ENCODE measurements around a stretch of chr13.

GRCh38 chr13:24260553-24261593 lies 48.5 kb upstream of the C1QTNF9 start:
- PRO-cap, 2 experiments = no peak in any of the 2 experiments

DNA sequence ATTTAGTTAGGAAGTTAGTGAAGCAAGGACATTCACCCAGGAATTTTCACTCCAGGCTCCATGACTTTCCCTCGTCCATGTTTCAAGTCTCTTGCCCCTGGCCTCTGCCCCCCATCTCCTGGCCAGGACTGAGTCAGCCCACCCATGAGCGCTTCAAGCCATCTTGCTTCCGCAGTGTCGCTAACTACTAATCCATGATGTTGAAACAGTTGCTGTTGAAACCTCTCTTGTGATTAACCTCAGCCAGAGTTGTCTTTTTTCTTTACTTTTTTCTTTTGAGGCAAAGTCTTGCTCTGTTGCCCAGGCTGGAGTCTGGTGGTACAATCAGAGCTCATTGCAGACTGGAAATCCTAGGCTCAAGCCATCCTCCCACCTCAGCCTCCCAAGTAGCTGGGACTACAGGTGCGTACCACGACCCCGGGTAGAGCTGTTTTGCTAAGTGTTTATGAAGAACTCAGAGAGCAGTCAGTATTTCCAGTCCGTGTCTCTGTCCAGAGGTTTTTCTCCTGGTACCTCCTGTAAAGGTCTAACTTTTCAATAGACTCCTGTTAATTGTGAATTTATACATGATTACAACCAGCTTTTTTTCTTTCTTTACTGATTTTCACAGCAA lies 29.5 kb upstream of the C1QTNF9 start:
- PRO-cap, 2 experiments = no peak in any of the 2 experiments

DNA sequence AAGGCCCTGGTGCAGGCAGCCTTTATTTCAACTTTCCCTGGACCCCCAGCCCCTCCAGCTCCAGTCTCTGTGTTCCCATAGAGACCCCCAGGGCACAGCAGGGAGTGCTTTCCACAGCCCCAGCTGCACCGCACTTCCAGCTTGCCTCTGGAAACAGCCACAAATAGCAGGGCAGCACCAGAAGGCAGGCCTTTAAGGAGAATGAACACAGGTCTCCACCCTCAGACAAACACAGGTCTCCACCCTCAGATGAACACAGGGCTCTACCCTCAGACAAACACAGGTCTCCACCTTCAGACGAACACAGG lies 51.6 kb downstream of the C1QTNF9 start:
- PRO-cap, 2 experiments = no peak in any of the 2 experiments

DNA sequence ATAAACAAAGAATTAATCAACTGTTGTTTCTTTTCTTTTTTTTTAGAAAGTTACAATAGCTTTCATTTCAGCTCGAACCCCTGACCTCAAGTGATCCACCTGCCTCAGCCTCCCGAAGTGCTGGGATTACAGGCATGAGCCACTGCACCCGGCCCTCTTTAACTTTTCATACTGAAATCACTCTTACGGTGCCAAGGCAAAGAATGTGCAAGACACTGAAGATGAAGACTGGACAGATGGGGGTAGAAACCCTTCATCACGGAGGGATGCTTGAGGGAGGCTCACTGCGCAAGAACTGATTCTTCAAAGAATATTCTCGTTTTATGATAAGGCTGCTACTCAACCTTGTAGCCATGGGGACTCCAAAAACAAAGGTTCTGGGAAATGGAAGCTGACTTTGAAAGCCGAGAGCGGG lies 43.1 kb downstream of the PARP4 start:
- PRO-cap, 2 experiments = no peak in any of the 2 experiments

DNA sequence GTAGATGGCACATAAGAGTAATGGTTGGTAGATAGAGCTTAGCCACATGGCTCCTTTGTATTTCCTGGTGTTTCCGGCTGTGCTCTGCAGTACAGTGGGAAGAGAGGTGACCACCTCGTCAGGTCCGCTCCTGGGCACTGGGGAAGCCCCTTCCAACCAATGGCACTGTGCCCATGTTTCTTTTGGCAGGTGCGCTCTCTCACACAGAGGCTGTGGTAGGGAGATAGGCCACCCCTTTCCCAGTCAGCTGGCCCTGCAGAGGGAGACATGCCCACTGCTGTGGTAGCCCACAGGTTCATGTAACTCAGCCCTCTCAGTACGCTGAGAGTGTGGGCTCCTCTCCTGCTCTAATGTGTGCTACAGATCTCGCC lies 74.2 kb upstream of the ATP12A start:
- PRO-cap, 2 experiments = no peak in any of the 2 experiments

DNA sequence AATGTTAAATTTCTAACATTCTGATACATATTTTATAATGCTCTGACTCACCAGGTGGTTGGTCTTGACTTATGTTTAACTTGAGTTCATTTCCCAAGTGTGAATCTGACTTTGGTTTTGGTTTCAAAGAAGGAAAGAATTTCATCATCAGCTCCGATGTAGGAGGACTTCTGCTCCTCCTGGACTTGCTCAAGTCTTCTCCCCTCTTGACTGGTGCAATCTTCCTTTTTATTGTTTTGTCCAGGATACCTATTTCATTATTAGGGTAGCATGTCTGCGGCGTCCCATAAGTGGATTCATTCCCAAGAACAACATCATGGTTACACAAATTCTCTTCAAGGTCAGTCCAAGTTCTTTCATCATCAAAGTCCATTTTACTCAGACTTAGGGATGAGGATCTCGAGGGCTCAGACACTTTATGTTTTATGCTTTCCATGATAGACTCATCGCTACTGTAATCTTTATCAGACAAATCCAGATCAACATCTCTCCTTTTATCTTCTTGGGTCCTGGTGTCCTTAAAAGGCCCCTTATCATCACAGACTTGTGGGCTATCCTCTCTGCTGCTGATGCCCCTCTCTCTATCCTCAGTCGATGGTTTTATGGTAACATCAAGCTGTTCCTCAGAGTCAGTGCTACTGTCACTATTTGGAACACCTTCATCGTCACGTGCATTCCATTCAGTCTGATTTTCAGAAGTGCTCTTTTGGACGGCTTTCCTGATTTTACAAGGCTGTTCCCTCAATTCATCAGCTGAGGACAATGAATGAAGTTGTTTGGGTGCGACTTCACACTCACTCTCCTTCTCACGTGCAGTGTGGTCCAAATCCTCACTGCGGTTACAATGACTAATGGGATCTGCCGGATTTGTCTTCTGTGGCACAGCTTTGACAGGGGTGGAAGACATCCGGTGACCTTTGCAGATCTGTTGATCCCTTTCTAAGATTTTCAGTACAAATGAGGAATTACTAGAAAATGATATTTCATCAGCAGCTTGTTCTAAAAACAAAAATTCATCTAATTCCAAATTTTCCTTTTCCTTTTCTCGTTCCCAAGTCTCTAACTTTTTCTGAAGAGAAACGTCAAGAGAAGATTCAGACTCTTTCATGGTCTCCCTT lies 17.0 kb downstream of the CENPJ start:
- PRO-cap, 2 experiments = no peak in any of the 2 experiments

DNA sequence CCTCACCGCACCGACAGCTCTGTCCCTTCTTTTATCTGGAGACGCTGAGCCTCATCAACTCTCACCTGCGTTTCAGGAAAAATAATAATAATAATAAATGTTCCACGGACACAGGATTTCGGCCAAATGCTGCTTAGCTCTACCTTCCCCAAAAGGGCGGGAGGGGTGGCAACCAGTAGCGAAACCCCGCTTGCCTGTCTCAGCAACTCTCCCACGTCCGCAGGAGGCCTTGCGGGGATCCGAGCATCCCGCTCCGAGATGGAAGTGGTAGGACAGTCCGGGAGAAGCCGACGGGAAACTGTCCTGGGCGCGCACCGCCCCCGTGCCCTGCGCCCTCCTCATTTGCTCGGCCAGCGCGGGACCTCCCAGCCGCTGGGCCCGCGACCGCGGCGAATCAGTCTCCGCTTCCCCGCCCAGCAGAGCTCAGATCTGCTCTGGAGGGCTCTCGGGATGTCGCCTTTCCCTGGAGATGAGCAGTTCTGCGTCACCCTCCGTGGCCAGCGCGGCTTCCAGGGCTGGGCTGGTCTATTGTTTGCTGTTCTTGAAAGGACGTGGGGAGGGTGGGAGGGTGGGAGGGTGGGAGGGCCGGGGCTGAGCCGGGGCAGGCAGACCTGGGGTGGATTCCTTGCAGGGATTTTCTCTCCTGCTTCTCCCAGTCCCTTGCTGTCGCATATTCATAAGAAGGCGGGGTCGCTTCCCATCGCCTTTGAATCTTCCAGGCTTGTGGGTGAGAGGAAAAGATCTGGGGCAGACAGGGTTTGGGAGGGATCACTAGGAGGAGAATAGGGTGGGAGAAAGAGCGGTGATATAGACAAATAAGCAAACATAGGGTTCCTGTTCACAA lies 48.8 kb upstream of the PABPC3 start:
- PRO-cap, 2 experiments = no peak in any of the 2 experiments

GRCh38 chr13:25169422-25170126 lies 2.5 kb downstream of the AMER2 start:
- PRO-cap, 2 experiments = no peak in any of the 2 experiments

- PRO-cap, 2 experiments = no peak in any of the 2 experiments
These were observed 10.4 kb downstream of the NUP58 start for GRCh38 chr13:25311621-25312460.

DNA sequence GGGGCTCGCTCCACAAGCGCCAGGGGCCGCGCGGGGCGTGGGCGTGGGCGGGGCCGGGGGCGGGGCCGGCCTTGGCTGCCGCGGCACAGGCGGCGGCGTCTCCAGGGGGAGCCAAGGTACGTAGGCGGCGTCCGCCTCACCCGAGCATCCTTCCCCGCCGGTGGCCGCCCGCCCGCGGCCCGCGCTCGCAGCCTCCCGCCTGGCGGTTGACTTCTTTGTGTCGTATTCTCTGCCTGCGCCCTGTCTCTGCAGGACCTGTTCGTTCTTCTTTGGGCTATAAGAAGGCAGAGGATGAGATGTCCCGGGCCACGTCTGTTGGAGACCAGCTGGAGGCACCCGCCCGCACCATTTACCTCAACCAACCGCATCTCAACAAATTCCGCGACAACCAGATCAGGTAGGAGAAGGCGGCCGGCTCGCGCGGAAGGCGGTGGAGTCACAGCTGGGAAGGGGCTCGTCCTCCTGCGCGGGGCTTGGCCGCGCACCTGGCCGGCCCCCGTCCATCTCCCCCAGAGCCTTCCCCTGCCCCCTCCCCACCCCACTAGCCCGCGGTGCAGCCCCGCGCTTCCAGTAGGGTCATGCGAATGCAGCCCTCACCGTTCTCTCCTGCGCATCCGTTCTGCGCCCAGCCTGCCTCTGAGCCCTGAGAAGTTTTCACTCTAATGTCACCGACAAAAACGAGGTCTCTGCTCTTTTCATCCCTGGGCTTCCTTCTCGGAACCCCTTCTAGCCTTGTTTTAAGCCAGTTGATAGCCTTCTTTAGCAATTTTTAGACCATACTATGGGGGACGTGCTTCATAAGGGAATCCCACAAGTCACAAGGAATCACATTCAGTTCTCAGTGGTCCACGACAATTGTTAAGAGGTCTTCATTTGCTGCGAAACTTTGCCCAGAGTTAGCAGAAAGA lies 97.2 kb downstream of the ATP8A2 start:
- PRO-cap, 2 experiments = no peak in any of the 2 experiments

- PRO-cap, 2 experiments = no peak in any of the 2 experiments
These were observed 27.2 kb downstream of the SHISA2 start for GRCh38 chr13:26024412-26025256.

DNA sequence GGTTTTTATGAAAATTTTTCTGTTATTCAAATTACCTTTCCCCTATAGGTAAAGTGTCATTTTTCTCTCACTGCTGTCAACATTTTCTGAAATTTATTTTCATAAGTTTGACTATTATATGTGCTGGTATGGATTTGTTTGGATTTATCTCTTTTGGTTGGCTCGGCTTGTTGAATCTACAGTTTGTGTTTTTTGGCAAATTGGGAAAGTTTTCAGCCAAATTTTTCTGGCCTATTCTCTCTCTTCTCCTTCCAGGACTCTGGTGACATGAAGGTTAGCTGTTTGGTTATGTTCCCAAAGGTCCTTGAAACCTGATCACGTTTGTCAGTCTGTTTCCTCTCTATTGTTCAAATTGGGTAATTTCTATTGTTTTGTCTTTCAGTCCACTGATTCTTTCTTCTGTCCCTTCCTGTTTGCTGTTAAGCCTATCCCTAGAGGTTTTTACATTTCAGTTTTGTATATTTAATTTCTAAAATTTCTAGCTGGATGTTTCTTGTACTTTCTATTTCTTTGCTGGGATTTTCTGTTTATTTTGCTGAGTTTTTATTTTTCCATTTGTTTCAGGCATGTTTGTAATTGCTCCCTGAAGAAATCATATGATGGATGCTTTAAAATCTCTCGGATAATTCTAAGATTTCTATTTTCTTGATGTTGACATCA lies 81.5 kb upstream of the SHISA2 start:
- PRO-cap, 2 experiments = no peak in any of the 2 experiments

- PRO-cap, 2 experiments = peak in 2 of 2 experiments; most common plus-strand start chr13:26465761 (in 2); most common minus-strand start chr13:26465635 (in 1)
These were observed 91.9 kb upstream of the WASF3 start for GRCh38 chr13:26465510-26466034.

DNA sequence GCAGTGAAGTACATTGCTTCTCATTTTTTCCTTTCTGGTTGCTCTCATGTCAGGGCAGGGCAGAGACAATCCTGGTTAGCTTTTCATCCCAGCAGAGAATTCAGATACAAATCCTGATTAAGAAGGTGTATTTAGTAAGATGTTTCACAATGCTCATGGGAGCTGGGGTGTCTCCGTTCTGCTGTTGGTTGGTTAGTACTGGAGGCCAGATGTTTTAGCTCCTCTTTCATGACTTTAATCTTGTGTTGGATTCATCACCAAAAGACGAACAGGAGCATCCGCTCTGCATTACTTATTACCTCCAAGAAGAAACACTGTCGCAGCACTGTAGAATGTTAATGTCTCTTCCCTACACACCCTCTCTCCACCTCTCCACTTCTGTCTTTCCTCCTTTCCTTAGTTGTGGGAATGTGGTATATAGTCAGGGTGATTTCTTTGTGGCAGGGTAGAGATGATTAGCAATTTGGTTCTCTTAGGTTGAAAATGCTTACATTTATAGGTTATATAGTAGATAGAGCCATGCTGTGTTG lies 43.1 kb downstream of the WASF3 start:
- PRO-cap, 2 experiments = no peak in any of the 2 experiments

DNA sequence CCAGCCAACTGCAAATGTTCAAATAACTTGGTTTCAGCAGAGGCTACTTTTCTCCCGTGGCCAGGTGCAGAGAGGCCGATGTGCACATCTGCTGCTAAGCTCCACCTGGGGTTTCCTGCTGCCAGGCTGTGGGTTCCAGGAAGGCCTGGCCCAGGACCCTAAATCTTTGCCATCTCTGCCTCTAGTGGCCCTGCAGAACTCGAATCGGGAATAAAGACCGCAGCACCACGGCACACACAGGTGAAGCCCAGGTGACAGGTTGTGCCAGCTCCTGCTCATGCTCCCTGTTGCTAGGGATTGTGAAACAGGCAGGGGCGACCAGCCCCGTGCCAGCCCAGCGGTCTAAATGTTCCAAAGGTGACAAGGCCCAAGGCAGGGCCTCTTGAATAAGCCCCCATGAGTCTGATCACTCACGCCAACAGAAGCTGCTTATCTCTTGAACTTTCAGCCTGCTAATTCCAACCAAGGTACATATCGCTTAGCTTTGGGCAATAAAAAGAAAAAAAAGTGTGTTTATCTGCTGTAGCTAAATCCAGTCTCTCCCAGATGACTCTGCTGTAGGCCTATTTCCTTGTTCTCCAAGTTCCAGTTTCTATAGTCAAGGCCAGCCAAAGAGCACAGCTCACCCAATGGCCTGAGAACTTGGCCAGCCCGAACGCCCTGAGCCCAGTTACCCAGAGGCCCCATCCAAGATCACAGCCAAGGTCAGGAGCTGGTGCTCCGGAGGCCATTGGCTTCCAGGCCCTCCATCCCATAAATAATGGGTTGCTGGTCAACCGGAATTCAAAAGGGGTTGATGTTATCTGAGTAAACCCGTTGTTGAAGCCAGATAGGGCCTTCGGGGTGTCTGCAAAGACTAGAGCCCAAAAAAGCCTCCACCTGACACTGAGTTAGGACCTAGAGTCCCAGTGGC lies 191.1 kb upstream of the GPR12 start:
- PRO-cap, 2 experiments = no peak in any of the 2 experiments

- PRO-cap, 2 experiments = no peak in any of the 2 experiments
These were observed 2.0 kb downstream of the RPL21 start for GRCh38 chr13:27253109-27254049.

DNA sequence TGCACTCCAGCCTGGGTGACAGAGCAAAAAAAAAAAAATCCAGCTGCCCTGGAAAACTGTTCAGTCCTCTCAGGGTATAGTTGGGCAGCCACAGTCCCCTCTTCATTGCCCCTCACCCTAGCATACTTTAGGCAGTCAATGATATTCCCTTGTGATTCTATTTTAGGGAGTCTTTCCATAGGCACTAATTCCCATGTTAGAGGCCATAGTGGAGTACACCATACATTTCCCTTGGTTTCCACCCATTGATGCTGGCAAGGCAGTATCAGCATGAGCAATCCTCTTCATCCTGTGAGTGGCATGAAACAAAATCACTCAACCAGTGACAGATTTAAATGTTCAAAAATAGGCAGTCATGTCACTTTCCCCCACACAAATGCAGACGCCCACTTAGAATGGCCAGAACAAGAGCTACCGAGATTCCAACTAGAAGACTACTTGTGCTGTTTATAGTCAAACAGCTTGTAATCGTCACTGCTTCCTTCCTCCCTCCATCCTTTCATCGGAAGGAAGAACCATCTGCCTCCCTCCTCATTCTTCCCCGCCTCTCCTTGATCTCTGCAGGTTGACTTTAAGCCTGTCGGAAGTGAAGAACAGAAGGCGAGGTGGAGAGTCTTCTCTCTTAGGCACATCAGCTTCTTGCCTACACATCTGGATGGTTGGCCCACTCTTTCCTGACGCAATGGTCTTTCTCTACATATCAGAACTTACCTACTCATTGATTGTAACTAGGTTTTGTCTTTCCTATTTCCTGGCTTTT lies 22.5 kb downstream of the RASL11A start:
- PRO-cap, 2 experiments = no peak in any of the 2 experiments

DNA sequence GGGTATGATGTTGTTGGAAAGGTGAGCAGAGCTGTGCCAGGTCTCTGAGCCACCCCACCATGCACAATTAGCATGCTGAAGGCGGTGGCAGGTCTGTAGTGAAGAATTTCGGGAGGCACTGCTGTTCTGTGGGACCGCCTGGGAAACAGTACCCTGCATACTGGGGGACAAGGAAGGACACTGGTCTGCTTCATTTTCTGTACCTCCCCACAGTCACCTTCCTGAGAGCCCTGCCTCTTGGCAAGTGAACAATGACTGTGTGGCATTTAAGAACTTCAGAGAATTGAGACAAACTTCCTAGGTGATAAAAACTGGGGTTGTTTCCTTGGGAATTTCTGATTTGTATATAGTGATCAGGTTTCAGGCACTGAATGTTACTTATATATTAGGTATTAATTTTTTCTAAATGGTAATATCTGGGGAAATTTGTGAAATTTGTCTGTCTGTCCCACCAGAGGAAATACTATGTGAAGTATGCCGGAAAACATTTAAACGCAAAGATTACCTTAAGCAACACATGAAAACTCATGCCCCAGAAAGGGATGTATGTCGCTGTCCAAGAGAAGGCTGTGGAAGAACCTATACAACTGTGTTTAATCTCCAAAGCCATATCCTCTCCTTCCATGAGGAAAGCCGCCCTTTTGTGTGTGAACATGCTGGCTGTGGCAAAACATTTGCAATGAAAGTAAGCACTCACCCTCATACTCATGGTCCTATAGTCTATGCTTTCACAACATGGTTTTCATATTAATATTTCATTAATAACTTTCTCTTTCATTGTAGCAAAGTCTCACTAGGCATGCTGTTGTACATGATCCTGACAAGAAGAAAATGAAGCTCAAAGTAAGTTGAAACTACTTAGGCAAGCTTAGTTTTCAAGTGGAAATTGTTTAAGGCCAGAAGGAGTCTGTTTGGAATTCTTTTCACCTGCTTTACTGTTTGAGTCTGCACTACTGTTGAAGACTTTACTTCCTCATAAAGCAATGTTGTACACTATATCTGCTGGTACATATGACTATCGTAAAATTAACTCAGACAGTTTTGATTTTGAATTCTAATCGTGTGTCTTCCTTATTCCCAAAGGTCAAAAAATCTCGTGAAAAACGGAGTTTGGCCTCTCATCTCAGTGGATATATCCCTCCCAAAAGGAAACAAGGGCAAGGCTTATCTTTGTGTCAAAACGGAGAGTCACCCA lies 10.3 kb downstream of the GTF3A start:
- PRO-cap, 2 experiments = no peak in any of the 2 experiments

DNA sequence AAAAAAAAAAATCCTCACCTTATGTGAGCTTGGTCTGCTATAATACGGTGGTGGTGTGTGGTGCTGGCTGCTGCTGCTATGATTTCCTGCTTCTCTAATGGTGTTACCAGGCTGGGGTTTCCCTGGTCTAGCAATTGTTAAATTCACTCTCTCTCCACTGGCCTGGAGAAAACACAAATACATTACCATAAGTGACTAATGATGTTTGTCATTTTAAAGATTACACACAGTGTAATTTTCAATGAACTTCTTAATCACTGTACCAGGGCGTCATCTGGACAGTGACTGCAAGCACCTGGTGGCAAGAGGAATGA lies 60.5 kb downstream of the LNX2 start:
- PRO-cap, 2 experiments = no peak in any of the 2 experiments

DNA sequence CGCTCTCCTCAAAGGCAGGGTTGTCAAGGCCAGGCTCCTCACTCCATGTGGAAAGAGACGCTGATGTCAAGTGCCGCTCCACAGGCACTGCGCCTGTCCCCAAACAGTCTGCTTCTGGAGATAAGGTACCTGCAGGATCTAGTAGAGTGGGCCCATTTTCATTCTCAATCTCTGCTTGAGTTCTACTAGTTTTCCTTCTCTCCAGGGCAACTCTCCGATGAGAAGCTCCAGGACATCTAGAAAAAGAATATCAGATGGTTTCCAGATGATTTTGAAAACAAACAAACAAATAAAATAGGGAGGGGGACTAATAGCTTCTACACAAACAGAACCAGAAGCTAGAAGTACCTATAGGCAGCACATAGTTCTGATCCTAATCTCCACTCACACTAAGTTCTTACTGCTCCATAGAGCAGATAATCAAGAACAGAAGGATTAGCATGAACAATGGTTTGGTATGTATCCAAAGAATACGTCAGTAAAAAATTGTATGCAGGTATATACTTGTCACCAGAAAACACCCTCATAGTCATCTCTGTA lies 51.2 kb downstream of the LNX2 start:
- PRO-cap, 2 experiments = no peak in any of the 2 experiments

All from right ventricle myocardium (tissue), 1 donor.